LHCN-M2 (cell line): ENCODE data around the genes POTEG, RNASE2 and ARHGEF40.

- RAMPAGE, long total RNA: no peak
These were observed at the start of gene POTEG for GRCh38 chr14:19434082-19434581. Gene POTEG (minus strand): TSS chr14:19434341.

- RAMPAGE, long total RNA: no peak
These were observed 7.7 kb upstream of the TTC5 start for GRCh38 chr14:20313272-20314004.

DNA sequence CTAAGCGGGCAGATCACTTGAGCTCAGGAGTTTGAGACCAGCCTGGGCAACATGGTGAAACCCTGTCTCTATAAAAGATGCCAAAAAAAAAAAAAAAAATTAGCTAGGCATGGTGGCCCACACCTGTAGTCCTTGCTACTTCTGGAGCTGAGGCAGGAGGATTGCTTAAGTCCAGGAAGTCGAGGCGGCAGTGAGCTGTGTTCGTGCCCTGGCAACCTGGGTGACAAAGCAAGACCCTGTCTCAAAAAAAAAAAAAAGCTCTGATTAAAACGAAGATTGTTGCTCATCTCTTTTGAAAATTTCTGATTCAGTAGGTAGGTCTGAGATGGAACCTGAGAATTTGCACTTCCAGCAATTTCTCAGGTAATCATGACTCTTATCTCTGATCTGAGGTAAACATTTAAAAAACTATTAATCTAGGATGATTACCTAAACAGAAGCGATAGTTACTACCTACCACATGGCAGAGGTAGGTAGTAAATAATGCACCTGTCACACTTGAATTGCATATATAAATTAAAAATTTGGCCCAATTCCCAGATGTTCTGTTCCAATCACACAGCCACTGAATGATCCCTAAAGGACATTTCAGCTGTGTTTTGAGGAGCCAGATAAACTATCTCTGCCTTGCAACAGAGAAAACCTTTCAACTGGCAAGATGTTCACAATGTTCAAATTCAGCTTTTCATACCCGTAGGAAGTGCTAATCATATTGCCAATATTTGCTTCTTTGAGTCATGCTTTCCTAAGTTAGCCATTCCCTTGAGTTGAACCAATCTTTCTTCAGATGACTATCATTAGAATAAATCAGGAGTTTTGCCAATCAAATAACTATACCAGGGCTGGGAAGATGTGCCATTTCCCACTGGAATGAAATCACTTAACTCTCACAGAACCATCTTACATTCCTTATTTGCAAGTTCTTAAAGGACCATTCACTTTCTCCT, 4.2 kb upstream of the TEP1 start:
- RAMPAGE, long total RNA: no peak

GRCh38 chr14:20434526-20435902, 952 bp downstream of the KLHL33 start:
- RAMPAGE, long total RNA: no peak

GRCh38 chr14:20447509-20448043, 7.0 kb downstream of the OSGEP start:
- RAMPAGE, long total RNA: no peak

DNA sequence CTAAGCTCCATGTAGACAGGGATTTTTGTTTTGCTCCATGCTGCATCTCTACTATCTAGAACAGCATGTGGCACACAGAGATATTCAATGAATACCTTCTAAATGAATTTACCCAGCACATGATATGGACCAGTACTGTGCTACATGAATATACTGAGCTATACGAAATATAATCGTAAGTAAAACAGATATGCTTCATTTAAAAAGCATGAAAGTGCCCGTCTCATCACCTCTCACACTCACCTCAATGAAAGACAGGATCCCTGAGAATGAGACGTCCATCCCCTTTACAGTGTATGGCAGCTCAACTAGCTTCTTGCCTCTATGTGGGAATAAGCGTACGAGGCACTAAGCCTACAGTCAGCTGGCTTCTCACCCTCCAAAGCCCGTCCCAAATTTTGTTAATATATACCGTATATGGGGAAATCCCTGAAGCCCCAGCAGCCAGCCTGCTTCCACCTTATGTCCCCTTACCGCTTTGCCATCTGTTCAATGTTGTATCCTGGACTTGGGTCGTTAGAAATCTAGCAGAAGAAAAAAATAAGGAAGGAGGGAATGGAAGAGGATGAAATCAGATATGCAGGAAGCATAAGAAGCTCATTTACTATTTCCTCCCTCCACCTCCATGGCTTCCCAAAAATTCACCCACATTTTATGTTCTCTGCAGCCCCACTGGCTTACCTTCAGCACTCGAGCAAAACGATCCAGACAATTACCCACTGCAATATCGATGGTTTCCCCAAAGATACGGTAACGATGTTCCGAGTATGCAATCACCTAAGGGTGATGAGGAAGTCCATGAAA, 5.9 kb downstream of the OSGEP start:
- RAMPAGE, long total RNA: no peak

DNA sequence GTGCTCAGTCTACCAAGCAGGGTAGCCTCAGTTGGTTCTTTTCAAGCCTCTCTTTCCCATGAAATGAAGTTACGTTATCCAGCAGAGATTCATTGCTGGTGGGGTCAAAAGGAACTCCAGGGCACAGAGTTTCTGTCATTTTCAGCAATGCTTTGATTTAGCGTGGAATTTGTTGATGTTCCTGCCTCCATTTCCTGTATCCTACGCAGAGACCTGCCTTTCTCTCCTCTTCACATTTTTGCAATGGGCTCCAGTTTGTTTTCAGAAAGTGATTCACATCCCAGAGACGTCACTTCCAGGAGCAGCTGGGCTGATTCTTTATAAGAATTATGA, 47.6 kb downstream of the PNP start:
- RAMPAGE, long total RNA: no peak

- RAMPAGE, long total RNA: no peak
These were observed 10.6 kb downstream of the OR6S1 start for GRCh38 chr14:20630837-20631366.

DNA sequence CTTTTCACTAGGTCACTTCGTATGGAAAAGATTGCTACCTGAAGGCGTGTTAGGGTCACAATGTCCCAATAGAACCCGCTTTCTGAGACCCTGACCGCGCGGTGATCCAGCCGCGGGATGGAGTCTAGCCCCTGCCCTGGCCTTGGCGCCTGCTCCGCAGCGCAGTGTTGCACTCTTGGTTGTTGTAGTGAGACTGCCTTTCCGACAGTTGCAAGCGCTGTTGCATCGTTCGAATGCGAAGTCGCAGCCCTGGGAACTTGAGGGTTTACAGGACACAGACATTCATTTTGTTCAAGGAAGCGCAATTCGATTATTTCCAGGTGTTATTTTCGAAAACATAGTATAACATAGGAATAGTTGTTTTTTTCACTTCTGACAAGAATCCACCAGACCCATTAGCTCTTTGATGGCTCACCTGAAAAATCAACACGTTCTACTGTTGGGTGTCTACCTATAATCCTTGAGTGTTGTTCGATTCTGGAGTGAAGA, 8.1 kb downstream of the OR6S1 start:
- RAMPAGE, long total RNA: no peak

- RAMPAGE, long total RNA: no peak
These were observed 1.6 kb downstream of the RNASE4 start for GRCh38 chr14:20685900-20686450.

- RAMPAGE, long total RNA: no peak
These were observed 4.3 kb downstream of the RNASE1 start for GRCh38 chr14:20798343-20798685.

DNA sequence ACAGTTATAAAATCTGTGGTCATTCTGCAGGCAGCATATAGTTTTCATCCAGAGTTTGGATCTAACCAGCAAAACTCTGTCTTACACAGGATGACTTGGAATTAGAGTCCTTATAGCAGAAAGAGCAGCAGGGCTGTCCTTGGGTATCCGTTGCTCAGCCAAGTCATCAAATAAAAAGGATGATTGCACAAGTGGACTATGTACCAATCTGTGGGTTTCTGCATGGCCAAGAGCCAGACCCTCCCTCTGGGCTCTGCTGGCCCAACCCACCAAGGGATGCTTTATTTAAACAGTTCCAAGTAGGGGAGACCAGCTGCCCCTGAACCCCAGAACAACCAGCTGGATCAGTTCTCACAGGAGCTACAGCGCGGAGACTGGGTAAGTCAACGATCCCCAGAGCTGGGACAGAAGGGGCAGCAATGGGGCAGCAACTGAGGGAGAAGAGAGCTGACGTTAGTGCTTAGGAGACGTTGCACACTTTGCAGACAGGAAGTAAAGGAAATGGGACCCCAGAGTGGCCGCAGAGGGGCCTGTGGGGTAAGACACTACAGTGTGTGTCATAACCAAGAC, at the start of gene RNASE2:
RNASE2 (plus strand) TSS at position 329 of the 570 bp plus-strand sequence.
- RAMPAGE, long total RNA: no peak

- RAMPAGE, long total RNA: no peak
These were observed 3.8 kb downstream of the RNASE8 start for GRCh38 chr14:21061450-21061820.

DNA sequence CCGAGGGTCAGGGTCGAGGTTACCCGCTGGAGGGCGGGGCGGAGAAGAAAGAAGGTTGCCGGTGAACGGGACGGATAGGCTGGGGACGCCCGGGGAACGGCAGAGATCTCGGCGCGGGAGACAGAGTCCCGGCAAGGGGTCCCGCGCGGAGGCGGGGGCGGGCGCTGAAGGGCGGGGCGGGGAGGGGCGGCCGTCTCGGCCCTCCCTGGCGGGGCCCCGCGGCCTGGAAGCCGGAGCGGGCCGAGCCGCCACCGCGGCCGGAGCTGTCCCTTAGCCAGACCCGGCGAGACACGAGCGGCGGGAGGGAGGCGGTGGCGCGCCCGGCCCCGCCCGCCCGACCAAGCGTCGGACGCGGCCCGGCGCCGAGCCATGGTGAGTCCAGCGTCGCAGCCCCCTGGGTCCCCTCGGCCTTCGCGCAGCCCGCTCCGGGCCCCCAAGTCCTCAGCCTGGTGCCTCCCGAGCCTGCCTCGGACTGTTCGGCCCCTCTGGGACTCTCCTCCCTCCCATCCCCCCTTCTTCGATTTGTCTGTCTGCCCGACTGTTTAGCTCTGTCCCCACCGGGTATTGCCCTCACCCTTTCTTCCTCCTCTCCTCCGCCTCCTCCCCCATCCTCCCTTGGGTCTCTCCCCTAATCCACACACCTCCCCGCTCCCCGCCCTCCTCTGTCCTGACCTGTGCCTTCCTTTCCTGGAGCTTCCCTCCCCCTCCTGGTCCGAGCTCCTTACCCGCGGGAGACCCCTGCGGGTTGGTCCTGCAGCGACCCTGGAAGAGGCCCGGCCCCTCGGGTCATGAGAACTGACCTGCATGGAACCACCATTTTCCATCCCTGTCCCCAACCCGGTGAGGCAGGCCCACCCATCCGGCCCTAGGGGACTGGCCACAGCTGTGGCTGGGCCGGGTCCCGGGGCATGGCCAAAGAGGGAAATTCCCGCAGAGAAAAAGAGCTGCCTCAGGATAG, at the start of gene ARHGEF40:
ARHGEF40 (plus strand) TSS at position 277 of the 958 bp plus-strand sequence.
- RAMPAGE, long total RNA: no peak

- RAMPAGE, long total RNA: no peak
These were observed 2.9 kb downstream of the ARHGEF40 start for GRCh38 chr14:21072828-21073532.

DNA sequence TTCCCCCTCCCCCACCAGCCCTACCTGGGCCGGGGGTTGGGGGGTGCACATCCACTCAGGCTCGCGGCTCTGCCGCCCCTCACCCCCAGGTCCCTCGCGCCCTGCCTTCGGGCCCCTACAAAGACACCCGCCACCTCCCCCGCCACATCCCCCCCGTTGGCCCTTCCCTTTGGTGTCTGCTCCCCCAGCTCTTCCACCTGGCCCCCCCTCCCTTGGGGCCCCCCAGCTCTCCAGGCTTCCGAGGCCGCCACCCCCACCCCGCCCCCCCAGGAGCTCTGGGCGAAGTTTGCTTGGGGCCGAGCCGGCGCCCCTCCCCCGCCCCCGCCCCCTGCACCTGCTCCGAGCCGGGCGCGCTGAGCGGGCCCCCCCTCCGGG, 605 bp downstream of the ZNF219 start:
- RAMPAGE, long total RNA: no peak

GRCh38 chr14:21205732-21206957, 50.3 kb upstream of the OR5AU1 start:
- RAMPAGE, long total RNA: no peak

- RAMPAGE, long total RNA: no peak
These were observed 48.2 kb downstream of the HNRNPC start for GRCh38 chr14:21220829-21221574.

GRCh38 chr14:21262353-21262961, 6.8 kb downstream of the HNRNPC start:
- RAMPAGE, long total RNA: no peak

DNA sequence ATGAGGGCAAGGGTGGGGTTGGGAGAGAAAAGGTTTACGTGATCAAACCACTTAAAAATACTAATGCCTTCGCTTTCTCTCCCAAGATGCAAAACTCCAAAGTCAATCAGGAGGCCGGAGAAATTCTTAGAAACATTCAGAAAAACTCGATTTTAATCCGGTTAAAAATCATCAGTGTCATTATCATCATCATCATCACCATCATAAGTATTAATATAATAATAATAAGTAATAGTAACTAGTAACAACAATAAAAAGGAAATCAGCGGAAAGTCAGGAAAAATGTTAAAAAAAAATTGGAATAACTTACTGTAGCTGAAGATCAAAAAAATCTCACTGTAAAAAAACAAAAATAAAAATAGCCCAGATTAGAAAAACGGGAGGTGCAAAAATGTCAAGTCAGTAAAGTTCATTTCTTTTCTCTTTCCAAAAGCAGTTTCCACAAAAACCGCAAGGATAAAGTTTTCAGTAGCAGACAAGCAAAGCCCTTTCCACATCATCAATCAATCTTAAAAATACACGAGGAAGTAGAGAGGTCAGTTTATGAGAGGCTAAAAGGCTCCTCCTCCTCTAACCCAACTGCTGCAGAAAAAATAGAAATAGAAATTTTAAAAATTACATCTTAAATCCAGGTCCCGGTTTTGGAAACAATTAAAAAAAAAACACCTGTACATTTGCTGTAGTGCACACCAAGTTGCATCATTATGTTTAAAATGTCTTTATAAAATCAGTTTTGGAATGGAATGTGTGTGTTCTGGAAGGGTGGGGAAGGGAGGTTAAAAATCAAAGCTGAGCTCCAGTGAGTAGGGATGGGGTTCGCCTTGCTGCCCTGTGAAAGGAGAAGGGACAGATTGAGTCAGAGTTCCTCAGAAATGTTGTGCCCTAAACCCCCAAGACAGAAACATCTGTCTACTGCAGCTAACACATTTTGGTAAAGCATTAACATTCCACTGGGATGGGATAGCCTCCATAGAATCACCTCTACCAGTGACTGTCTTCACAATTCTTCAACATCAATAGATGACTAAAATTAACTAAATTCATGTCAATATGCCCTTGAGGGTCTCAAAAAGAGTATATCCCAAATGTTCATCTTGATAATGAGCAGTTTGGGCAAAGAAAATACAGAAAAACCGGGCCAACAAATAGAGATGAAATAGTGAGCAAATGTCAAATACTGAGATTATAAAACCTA, 5.8 kb downstream of the HNRNPC start:
- RAMPAGE, long total RNA: no peak